Heart (tissue), 3 donors: ENCODE results near the genes OLFM2 and COL5A3.

DNA sequence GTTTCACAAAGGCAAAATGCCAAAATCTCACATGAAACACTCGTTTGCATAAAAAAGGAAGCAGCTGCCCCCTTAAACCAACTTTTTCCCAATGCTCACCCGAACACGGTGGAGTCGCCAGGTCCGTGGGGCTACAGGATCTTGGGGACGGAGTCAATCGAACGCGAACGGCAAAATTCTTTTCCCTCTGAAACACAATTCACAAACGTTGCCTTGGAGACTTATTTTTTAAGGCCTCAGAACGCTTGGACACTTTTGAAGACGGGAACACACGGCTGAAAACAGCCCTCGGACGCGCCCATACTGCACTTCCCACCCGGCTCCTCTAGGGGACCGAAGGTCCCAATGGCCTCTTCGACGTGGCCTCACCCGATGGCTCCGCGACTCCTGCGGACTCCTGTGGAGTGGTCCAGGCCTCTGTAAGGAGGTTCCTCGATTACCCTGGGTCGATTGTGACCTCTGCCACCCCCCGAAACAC is 348 bp downstream of the ZNF560 start:
- RAMPAGE, long total RNA, 2 experiments = no peak in any of the 2 experiments

DNA sequence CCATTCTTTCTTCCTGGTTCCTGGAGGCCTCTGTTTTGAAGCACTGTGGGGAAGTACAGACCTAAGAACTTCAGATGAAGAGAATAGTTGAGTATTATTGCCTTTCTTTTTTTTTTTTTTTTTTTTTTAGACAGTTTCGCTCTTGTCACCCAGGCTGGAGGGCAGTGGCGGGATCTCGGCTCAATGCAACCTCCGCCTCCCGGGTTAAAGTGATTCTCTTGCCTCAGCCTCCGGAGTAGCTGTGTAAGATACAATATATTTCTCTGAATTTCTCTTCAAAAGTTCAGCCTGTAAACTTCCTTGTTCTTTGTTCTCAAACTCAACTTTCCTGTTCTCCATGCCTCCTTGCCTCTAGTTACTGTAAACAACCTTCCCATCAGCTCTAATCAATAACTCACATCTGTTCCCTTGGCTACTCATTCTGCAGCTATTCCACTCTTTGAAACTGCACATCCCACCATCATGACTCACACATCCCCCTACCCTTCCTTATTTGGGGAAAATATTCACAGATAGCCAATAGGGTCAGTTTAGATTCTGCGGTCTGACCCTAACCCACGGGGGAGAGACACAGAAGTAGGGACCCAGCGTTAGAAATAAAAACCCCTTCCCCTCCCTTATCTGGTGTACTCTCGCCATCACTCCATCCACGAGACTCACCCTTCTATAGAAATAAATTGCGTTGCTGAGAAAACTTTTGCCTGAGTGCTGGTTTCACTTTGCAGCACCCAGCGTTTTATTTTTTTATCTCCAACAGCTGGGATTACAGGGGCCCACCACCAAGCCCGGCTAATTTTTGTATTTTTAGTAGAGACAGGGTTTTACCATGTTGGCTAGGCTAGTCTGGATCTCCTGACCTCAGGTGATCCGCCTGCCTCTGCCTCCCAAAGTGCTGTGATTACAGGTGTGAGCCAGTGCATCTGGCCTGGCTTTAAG is 2.0 kb downstream of the ZNF562 start:
- RAMPAGE, long total RNA, 2 experiments = no peak in any of the 2 experiments

DNA sequence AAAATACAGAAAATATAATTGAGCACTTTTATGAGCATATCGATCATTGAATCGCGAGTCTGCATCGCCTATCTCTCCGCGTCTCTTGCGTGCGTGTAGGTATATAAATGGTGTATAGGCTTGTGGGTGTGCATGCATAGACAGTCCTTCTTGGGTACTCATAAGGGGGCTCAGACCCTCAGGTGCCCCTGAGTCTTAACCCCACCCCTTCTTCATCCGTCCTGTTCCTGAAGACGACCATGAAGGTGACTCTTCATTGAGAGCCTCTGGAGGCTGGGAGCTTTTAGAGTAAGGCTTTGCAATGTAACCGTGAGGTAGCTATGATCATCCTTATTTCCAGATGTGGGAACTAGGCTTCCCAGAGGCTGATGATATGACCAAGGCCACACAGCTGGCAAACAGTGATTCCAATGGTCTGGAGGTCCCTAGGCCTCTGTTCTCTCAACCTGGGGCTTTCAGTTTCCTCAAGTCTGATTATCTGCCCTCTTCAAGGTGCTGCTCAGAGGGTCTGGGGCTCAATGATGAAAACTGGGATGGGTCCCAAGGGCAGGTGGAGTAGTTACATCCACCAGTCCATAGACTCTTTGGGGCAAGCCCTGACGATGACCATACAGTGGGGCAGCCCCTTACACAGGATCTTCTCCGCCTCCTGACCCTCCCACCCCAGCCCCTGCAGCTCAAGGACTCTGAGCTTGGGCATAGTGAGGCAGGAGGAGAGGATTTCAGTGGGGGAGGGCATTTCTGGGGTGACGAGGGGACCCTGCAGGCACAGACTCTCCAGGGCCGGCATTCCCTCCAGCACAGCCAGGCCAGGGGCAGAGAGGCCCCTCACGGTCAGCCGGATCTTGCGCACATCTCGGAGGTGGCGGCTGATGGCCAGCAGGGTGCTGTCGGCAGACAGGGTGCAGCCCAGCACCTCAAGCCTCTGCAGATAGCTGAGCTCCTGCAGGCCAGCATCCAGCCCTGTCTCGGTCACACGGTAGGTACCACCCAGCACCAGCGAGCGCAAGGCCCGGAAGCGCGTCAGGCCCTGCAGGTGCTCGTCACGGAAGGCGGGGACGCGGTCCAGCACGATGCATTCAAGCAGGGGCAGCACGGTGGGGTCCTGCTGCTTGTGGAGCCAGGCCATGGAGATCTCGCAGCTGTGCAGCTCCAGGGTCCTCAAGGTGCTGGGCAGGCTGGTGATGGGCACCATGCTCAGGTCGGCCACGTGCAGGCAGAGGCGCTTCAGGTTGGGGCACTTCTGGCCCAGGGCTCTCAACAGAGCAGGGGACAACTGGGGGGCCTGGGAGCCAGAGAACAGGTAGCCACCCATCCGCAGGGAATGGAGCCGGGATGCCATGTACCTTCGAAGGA is 8.1 kb downstream of the FBXL12 start:
- RAMPAGE, long total RNA, 2 experiments = start-site peak on the minus strand in 1 of 2 experiments, centred at position 515 of the sequence, 12 reads per replicate

DNA sequence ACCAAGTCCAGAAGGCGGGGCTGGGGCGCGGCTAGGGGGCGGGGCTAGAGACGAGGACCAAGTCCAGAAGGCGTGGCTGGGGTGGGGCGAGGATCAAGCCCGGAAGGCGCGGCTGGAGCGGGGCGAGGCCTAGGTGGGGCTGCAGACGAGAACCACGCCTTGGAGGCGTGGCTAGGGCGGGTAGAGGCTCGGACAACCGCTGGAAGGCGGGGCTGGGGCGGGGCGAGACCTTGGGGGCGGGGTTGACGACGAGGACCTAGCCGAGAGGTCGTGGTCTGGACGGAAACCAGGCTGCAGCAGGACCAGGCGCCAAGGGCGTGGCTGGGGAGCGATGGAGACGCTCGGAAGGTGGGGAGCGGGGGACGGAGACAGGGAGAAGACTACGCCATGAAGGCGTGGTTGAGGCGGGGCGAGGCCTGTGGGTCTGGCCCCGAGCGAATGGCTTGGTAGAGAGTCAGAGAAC is 534 bp upstream of the FBXL12 start:
- RAMPAGE, long total RNA, 2 experiments = no peak in any of the 2 experiments

- RAMPAGE, long total RNA, 2 experiments = no peak in any of the 2 experiments
Observed at GRCh38 chr19:9935457-9936154, 709 bp downstream of the OLFM2 start.

DNA sequence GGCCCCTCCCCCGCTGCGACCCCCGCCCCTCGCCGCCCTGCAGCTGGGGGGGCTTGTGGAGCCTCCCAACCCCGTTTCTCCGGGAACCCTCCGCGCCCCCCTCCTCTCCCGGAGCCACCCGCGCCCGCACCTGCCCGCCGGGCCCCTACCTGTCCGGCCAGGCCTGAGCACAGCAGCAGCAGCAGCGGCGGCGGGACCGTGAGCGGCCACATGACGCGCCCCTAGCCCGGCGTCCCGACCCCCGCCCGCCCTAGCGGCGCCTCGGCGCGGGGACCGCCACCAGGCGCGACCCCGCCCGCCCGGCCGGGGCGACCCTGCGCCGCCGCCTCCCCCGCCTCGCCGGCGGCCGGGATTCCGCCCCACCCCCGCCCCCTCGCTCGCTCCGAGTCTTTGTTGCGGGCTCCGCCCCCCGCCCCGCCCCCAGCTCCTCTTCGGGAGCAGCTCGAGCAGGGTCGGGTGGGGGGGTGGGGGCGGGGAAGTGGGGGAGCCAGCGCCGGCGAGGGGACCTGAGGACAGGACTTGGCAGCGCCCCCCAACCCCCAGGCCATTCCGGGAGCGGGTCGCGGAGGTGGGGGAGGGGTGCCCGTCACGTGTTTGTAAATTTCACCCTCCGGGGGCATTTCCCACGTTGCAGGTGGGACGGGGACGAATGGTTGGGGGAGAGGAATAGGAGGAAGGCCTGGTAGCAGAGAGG is at the start of gene OLFM2:
OLFM2 (minus strand) TSS at position 361 of the 694 bp plus-strand sequence.
- RAMPAGE, long total RNA, 2 experiments = no peak in any of the 2 experiments

DNA sequence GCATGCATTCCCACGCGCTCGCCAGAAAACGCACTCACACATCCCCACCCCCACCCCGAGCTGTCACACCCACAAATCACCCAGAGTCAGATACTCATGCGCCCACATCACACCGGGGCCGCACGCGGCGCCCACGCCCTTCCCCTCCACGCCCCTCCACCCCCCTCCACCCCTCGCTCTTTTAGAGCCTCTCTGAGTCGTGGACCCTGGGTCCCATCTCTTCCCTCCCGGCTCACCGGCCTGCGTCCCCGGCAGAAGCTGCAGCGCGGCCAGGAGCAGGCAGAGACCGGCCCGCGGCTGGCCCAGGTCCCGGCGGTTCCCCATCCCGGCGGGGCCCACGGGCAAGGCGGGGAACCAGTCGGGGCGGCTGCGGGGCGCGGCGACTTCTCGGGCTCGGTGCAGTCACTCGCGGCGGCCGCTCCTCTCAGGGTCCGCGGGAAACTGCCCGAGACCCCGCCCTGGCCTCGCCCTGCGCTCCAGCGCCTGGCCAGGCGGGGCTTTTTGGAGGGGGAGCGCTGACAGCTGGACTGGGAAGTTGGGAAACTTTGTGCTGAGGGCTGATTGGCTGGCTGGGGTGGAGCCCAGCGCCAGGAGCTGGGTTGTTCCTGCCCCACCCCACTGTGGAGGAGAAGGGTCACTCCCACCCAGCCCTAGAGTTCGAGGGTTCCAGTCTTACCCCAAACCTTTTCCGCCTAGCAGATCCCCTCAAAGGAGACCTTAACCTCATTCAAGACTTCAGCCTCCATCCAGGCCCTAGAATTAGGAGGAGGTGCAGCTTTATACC is at the start of gene COL5A3:
COL5A3 (minus strand) TSS at position 443 of the 784 bp plus-strand sequence.
- RAMPAGE, long total RNA, 2 experiments = no peak in any of the 2 experiments

DNA sequence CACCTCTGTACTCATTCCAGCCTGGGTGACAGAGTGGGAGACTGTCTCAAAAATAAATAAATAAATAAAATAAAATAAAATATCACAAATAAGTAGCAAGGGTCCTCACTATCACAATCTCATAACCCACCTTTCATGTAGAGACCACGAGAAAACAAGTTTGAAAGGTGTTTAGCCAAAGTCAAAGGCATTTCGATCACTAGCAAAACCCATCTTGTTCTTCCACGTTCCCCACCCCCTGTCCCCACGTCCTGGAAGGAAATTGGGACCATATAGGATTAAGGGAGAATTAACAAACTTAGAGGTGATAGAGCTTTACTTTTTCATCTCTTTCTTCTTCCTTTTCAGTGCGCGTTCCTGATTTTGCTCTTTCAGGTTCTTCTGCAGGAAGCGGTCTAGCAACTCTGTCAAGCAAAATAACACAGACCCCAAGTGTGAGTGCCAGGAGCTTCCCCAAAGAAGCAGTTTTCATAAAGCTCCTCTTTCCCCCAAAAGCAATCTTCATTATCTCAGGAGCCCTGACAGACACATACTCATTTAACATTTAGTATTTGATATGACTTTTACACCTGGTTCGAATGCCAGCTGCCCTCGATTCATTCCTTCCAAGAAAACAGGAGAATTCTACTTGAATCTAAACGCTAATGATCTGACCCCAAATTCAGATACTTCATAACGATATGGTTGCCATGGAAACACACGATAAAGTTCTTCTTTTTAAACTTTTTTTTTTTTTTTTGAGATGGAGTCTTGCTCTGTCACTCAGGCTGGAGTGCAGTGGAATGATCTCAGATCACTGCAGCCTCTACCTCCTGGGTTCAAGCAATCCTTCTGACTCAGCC is 21.8 kb downstream of the DNMT1 start:
- RAMPAGE, long total RNA, 2 experiments = no peak in any of the 2 experiments

DNA sequence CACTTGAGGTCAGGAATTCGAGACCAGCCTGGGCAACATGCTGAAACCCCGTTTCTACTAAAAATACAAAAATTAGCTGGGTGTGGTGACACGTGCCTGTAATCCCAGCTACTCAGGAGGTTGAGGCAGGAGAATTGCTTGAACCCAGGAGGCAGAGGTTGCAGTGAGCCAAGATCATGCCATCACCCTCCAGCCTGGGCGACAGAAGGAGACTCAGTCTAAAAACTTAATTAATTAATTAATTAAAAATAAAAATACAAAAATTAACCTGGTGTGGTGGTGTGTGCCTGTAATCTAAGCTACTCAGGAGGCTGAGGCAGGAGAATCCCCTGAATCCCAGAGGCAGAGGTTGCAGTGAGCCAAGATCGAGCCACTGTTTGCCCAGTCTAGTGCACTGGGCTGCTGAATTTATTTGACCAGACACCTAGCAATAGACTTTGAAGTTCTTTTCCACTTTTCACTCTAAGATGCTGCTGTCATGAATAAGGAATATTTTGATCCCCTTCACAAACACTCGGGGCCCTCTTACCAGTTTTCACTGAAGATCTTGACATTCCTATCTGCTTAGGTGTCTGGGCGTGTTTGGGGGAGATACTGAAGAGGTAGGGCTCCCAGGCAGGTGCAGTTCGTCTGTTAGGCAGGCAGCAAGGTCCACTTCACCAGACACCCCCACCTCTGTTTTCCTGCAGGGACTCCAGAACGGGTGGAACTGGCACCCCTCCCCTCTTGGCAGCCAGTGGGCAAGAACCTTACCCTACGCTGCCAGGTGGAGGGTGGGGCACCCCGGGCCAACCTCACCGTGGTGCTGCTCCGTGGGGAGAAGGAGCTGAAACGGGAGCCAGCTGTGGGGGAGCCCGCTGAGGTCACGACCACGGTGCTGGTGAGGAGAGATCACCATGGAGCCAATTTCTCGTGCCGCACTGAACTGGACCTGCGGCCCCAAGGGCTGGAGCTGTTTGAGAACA is 3.7 kb upstream of the ICAM4 start:
- RAMPAGE, long total RNA, 2 experiments = no peak in any of the 2 experiments

GRCh38 chr19:10283757-10284682 is 2.7 kb upstream of the ICAM4 start:
- RAMPAGE, long total RNA, 2 experiments = no peak in any of the 2 experiments

GRCh38 chr19:10288312-10289239 is 1.2 kb upstream of the ICAM5 start:
- RAMPAGE, long total RNA, 2 experiments = no peak in any of the 2 experiments

- RAMPAGE, long total RNA, 2 experiments = no peak in any of the 2 experiments
Observed at GRCh38 chr19:10305433-10305843, 10.4 kb downstream of the FDX2 start.

GRCh38 chr19:10316892-10317905 is 1.4 kb upstream of the FDX2 start:
- RAMPAGE, long total RNA, 2 experiments = no peak in any of the 2 experiments

DNA sequence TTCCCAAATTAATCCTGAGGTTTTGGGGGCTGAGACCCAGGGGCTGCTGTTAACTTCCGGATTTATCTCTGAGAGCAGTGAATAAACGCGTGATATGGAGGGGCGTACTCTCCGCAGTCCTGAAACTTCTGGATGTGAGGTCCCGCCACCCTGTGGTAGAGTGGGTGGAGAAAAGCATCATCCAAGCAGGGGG is 671 bp downstream of the RAVER1 start:
- RAMPAGE, long total RNA, 2 experiments = no peak in any of the 2 experiments

GRCh38 chr19:10417692-10418746 is 2.3 kb upstream of the PDE4A start:
- RAMPAGE, long total RNA, 2 experiments = no peak in any of the 2 experiments

DNA sequence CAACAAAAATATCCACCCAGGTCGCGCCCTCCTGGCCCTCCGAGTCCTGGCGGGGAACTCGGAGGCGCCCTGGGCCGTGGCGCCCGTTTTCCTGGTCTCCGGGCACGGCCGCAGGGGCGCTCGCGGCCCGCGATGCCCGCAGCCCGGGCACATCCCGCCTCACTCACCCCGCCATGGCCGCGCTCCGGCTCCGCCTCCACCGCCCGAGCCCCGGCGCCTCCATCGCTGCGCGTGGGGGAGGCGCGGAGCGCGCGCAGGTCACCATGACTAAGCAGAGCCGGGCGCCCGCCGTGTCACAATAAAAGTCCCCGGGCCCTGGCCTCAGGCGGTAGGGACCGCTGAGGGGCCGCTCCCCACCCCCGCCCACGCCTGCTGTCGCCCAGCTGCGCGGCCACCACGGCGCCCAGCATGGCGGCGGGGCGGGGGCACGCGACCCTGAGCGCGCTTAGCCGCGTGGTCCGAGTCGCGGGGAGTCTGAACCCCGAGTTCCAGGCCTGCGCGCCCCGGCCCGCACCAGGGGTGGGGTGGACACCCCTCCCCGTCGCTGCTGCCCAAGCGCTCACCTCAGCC is 541 bp downstream of the KEAP1 start:
- RAMPAGE, long total RNA, 2 experiments = start-site peak on the minus strand in 2 of 2 experiments, centred at positions 192 to 193 of the sequence, 70 to 136 reads per replicate

DNA sequence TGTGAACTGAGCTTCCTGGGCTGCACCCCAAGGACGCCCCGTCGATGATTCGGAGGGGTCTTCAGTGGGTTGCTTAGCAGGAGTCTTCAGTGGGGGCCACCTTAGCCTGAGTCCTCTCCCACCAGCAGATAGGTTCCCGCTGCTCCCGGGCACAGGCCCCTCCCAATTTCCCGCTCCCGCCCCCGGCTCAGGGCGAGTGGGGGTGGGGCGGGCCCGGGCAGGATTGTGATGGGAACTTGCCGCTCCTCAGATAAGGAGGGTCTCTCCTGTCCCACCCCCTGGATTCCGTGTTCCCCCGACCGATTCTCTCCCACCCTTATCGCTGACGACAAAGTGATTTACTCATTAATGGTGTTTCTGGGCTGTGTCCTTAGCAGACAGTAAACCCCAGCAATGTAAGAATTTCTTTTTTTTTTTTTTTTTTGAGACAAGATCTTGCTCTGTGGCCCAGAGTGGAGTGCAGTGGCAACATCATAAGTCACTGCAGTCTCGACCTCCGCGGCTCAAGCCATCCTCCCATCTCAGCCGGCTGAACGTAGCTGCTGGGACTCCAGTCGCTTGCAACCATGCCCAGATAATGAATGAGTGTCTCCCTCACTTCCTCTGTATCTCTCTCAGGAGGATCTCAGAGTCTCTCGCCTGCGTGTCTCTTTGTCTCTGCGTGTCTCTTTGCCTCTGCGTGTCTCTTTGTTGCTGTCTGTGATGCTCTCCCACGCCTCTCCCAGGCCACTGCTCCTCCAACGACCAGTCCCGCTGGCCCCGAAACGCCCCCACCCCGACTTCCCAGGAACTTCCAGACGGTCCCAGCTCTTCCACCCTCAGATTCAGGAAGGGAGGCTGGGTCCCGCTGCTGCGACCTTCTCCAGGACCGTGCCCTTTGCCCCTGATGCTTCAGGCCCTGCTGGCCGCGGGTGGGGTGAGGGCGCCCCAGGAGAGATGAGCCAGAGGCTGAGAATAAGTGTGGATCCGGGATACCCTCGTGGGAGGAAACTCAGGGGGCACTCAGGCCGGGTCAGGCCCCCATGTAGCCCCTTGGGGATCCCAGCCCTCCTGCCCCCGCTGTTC is 910 bp upstream of the S1PR5 start:
- RAMPAGE, long total RNA, 2 experiments = no peak in any of the 2 experiments

GRCh38 chr19:10602949-10603912 is 16.1 kb upstream of the AP1M2 start:
- RAMPAGE, long total RNA, 2 experiments = no peak in any of the 2 experiments

DNA sequence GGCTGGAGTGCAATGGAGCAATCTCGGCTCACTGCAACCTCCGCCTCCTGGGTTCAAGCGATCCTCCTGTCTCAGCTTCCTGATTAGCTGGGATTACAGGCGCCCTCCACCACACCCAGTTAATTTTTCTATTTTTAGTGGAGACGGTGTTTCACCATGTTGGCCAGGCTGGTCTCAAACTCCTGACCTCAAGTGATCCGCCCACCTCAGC is 1.7 kb upstream of the ILF3 start:
- RAMPAGE, long total RNA, 2 experiments = no peak in any of the 2 experiments

- RAMPAGE, long total RNA, 2 experiments = no peak in any of the 2 experiments
Observed at GRCh38 chr19:10677875-10678290, 23.4 kb upstream of the QTRT1 start.